Omental fat pad (tissue), 4 donors: ENCODE measurements around the gene PRKAG2.

DNA sequence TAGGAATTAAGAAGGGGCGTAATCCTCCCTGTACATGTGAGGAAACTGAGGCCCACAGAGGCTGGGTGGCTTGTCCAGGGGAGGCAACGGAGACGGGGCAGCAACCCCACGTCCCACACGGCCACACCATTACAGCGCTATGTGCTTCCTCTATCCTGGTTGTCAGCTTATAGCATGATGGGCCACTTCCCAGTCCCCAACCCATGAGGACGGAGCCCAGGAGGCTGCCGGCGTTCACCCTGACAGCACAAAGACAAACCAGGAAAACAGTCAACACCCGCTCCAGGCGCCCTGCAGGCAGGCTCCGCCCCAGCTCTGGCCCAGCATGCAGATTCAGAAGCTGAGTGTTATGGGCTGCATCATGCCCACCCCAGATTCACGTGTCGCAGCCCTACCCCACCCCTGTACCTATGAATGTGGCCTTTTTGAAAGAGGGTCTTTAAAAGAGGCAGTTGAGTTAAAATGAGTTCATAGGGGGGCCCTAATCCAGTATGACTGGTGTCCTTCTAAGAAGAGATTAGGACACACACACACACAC, 14.8 kb downstream of the WDR86 start:
- PRO-cap, result no peak
- RAMPAGE, long total RNA, 4 experiments, result no peak in any of the 4 experiments

GRCh38 chr7:151448120-151448924, 8.4 kb upstream of the CRYGN start:
- PRO-cap, result no peak
- RAMPAGE, long total RNA, 4 experiments, result no peak in any of the 4 experiments

GRCh38 chr7:151508941-151509282, 10.8 kb downstream of the RHEB start:
- PRO-cap, result no peak
- RAMPAGE, long total RNA, 4 experiments, result no peak in any of the 4 experiments

DNA sequence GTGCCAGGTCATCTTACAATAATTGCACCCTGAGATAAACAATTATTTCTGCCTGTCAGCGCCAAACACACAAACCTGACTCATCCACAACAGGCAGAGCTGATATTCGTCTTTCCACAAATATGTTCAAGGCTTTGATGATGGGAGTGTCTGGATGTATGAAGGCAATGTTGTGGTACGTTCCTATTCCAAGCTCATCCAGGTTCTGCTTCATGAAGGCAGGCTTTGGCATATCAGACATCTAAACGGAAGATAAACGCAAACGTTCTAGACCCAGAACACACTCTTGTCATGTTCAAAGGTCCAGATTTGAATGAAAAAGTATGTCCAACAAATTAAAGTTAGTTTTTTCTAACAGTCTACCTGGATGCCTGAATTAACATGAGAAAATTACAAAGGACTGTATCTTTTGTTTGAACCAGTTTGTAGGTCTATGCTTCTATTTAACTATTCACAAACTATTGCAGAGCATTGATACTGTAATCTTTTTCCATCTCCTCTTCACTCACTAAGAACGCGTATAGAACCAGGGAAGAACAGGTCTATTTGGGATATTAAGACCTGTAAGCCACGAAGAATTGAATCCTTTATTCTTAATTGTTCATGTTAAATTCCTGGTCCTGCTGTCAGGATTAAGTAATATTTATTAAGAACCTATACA, 46.1 kb upstream of the RHEB start:
- PRO-cap, result no peak
- RAMPAGE, long total RNA, 4 experiments, result no peak in any of the 4 experiments

DNA sequence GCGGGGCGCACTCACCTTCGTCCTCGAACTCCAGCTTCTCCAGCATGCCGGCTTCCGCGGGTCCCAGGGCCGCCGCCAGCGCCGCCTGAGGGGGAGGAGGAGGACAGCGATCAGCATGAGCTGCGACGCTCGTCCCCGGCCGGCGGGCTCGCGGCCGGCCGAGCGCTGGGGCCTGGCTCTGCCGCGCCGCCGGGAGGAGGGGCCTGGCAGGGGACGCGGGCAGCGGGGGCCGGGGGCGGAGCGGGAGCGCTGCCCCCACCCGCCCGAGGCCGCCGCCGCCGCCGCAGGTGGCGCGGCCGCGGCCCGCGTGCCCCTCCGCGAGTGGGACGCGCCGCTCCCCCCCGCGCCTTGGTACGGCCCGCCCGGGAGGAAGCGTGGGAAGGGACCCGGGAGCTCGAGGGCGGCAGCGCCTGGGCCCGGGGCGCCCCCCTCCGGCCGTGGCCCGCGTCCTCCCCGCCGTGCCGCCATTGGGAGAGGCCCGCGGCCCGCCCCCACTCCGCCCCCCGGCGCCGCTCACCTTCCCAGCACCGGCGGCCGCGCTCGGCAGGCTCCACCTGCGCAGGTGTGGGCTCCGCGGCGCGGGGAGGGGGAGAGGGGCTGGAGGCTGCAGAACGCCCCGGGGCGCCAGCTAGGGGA, 112.5 kb upstream of the RHEB start:
- PRO-cap, result no peak
- RAMPAGE, long total RNA, 4 experiments, result start-site peak on the minus strand in 1 of 4 experiments, centred at position 164 of the sequence, 428 reads per replicate

DNA sequence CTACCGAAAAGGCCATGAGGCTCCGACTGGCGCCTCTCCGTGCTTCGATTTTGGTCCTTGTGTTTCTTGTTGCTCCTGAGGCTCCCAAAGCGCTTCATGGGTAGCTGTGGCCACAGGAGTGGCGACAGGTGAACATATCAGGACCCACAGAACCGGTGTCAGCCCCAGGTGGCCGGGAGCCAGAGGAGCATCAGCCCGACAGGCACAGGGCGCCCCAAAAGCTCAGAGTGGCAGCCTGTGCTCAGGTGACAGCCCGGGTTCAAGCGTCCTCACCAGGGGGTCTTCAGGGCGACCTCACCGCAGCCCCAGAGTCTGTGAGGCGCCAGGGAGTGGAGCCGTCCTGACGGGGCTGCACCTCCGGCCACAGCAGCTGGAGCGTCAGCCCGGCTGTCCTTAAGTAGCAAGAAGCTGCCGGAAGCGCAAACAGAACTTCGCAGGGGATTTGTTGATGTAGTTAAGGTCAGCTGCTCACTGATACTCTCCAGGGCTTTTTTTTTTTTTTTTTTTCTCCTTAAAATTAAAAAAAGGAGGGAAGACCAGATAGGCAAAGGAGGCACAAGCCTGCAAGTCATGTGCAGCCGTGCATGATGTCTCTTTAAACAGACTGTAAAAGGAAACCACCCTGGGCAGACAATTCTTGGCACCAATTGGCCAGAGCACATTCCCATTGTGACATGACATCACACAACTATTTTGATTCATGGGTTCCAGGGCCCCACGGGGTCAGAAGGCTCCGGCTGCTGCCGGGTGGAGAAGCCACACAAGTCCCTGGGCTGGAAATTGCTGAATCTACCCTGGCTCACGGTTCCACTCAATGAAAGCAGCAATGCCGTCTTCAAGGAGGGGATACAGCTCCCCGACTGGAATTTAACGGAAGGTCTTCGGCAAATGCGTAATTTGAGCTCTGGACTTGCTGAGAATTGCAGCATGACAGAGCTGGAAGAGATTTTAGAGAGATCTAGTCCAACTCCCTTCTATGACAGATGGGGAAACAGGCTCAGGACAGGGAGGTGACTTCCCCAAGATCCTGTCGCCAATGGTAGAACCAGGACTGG, 140.7 kb downstream of the PRKAG2 start:
- PRO-cap, result no peak
- RAMPAGE, long total RNA, 4 experiments, result start-site peak on the minus strand in 1 of 4 experiments, centred at position 379 of the sequence, 15 reads per replicate

DNA sequence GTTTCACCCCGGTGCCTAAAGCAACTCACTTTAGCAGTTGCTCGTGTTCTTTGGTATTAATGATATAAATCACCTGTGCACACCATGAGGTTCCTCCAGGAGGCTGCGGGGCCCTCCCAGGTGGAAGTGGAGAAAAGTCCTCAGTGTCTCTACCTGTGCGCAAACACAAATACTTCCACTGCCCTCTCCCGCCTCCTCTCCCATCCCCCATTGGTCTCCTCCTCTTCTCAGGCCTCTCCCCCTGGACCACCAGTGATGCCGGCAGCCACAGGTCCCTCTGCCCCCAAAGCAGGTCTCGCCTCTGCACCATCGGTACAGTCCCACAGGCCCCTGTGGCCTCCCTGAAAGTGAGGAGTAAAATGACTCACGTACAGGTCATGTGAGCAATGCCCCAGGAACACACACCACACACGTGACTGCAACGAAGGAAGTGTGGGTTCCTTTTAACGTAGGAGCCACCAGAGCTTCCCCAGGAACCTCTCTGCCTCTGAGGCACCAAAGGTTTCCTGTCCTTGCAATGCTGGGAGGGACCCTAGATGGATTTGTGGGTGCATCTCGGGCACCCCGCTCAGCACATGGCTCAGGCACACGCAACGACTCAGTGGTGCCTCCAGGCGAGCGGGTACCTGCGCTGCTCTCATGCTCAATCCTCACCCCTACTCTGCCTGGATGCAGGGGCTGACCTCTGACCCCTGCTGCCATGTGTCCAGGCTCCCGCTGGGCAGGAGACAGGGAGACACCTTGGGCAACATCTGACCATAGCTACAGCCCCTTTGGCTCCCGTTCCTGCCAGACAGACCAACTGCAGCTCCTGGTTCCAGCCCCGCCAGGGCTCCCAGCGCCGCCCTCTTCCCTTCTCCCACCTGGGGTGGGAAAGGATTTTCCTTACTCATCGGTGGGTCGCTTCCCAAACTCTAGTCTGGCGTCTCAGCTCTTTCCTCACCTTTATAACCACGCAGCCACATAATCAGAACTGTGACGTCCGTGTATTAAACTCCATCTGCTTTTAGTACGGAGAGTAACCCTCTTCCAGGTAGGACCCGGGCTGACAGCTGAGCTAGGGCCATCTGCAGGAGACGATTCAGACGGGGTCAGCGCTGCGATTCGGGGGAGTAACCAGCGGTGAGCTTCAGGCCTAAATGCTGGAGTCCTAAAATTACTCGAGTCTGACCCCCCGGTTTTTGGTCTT, 120.7 kb downstream of the PRKAG2 start:
- PRO-cap, result no peak
- RAMPAGE, long total RNA, 4 experiments, result no peak in any of the 4 experiments

- PRO-cap, result no peak
- RAMPAGE, long total RNA, 4 experiments, result no peak in any of the 4 experiments
Observed at GRCh38 chr7:151850570-151850819, 26.4 kb downstream of the PRKAG2 start.

DNA sequence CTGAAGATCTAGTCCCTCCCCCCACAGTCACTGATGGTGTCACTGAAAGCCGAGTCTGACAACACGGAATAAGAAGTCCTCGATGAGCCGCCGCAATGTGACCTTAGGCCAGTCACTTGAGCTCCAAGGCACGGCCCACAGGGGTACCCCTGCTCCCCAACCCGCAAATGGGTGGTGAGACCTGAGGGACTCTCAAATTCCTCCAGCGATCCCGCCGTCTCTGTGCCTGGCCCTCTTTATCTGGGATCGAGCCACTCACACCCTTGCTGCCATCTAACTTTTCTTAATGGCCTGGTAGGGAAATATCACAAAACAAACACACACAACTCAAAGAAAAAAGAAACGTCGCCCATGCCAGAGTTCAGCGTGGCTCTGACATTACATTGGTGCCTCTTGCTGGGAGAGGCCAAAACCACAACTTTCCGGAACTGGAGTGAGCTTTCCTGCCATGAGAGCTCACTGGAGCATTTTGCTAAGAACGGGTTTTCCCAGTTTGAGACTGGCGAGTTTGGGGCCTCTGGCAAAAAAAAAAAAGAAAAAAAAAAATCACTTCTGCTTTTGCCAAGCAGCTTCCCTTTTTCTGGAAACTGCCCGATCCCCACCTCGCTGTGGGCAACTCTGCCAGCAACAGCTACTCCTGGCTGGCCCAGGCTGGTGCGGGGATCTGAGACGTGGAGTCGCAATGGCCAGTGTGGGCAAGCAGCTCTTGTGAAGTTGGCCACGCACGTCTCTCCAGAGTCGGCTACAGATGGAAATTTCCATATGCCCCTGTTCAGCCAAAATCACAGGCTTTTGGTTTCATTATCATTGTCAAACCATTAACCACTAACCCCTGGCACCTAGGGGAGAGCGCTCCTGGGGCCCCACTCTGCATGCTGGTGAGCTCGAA, 25.9 kb downstream of the PRKAG2 start:
- PRO-cap, result no peak
- RAMPAGE, long total RNA, 4 experiments, result no peak in any of the 4 experiments

GRCh38 chr7:151864872-151865620, 11.9 kb downstream of the PRKAG2 start:
- PRO-cap, result no peak
- RAMPAGE, long total RNA, 4 experiments, result no peak in any of the 4 experiments

DNA sequence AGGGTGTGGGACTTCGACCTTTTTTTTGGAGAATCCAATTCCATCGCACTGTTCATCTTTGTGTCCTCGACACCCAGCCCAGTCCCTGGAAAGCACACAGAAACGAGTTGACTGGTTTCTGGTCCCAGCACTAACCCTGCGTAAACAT, 9.4 kb downstream of the PRKAG2 start:
- PRO-cap, result no peak
- RAMPAGE, long total RNA, 4 experiments, result no peak in any of the 4 experiments

DNA sequence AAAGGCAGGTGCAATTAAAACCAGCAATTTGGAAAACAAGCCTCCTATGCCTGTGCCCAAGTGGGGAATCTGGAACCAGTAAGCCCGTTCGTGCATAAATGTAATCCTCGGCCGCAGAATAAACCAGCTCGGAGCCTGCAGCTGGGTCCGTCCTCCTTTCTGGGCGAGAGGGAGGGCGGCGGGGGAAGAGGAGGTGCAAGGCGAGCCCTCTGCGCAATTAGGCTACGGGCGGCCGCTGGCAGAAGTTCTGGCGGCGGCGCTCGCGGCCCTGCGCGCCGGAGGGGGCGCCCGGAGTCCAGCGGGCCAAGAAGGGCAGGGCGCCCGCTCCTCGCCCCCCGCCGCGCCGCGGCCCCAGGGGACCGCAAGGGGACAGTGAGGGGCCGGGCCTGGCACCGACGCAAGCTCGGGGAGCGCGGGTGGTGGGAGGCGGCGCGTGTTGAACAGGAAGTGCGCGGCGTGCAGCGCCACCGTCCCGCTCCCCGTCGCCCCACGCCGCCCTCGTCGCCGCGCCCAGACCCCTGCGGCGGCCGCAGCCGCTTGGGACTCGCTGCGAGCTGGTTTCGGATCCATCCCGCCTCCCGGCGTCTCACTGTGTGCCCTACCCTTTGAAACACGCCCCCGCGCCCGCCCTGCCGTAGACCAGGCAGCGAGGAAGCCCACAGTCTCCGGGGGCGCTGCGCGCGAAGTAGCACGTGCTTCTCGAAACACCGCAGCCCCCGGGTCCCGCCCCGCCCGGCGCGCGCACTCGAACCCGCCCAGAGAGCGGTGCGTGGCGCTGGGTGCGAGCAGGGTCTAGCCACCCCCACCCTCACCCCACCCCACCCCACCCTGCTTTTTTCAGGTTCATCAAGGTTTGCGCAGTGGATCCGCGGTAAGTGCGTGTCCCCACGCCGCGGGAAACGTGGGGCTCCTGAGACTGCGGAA, at the start of gene PRKAG2:
Gene PRKAG2, minus strand, starts transcription at position 120 of the 924 bp plus-strand sequence.
- PRO-cap, result no peak
- RAMPAGE, long total RNA, 4 experiments, result start-site peak on the plus strand in 3 of 4 experiments, centred at positions 488 to 659 of the sequence, 6 to 21 reads per replicate; start-site peak on the minus strand in 3 of 4 experiments, centred at positions 116 to 272 of the sequence, 26 to 44 reads per replicate

- PRO-cap, result no peak
- RAMPAGE, long total RNA, 4 experiments, result no peak in any of the 4 experiments
Observed at GRCh38 chr7:151901014-151901484, 24.1 kb upstream of the PRKAG2 start.

DNA sequence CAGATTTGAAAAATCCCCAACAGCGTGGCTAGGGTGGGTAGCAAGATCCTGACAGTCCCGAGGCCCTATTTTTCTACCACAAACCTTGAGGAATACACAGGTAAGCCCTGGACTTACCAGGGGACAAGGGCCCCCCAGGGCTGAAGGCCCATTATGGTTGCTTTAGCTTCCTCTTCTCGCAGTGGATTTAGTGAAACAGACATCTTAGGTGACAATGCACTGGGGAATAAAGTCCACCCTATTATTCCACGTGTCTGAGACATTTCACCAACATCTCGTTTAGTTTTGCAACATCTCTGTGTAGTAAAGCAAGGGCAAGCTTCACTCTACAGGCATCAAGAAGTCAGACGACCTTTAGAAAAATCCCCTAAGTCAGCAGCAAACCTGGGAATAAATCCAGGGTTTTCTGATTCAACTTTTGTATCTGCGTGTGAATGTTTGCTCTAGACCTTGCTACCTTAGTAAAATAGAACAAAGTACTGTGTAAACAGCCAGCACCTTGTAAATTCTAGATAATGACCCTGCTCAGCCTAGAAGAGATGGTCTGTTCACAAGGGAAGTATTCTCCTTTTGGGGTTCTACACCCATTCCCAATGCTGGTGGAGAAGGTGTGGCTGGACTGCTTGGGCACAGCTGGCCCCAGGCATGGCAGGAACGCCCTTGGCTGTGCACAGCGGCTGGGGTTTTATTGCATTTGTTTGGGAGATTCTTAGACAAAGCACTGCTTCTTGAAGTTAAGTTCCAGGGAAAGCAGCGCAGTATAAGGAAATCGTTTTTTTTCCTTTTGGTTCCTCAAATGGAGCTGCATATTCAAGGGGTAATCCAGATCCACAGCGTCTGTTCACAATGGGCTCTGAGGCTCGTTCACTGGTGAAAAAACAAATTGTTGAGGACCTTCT, 38.4 kb upstream of the GALNTL5 start:
- PRO-cap, result no peak
- RAMPAGE, long total RNA, 4 experiments, result no peak in any of the 4 experiments

- PRO-cap, result no peak
- RAMPAGE, long total RNA, 4 experiments, result no peak in any of the 4 experiments
Observed at GRCh38 chr7:151924377-151924957, 31.8 kb upstream of the GALNTL5 start.

- PRO-cap, result no peak
- RAMPAGE, long total RNA, 4 experiments, result no peak in any of the 4 experiments
Observed at GRCh38 chr7:152143144-152143720, 117.8 kb downstream of the GALNT11 start.

DNA sequence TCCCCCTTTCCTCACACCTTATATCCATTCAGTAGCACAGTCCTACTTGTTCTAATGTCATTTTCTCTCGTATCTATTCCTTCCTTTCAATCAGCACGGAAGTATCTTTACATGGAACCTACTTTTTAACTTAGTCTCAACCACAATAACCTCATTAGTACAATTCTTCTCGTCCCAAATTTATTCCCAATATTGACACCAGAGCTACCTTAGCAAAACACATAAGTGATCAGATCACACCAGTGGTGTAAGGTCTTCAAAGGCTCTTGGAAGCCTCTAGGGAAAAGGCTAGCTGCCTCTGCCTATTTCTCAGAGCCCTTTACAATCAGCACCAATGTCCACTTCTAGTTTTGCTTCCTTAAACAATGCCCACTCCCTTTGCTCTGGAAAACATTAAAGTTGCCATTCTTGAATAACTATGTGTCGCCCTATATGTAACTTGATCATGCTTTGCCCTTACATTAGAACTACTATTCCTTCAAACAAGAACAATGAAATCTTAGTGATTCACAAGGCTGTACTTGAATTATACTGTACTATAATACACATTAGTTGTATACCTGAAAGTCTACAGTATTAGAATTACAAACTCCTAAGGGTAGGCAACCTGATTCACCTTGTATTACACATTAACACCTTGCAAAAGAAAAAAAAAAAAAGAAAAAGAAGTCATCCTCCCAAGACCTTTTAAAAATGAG, 166.1 kb downstream of the GALNT11 start:
- PRO-cap, result no peak
- RAMPAGE, long total RNA, 4 experiments, result no peak in any of the 4 experiments

GRCh38 chr7:152220100-152220847, 194.8 kb downstream of the GALNT11 start:
- PRO-cap, result no peak
- RAMPAGE, long total RNA, 4 experiments, result no peak in any of the 4 experiments

- PRO-cap, result no peak
- RAMPAGE, long total RNA, 4 experiments, result no peak in any of the 4 experiments
Observed at GRCh38 chr7:152223945-152224751, 198.7 kb downstream of the GALNT11 start.

DNA sequence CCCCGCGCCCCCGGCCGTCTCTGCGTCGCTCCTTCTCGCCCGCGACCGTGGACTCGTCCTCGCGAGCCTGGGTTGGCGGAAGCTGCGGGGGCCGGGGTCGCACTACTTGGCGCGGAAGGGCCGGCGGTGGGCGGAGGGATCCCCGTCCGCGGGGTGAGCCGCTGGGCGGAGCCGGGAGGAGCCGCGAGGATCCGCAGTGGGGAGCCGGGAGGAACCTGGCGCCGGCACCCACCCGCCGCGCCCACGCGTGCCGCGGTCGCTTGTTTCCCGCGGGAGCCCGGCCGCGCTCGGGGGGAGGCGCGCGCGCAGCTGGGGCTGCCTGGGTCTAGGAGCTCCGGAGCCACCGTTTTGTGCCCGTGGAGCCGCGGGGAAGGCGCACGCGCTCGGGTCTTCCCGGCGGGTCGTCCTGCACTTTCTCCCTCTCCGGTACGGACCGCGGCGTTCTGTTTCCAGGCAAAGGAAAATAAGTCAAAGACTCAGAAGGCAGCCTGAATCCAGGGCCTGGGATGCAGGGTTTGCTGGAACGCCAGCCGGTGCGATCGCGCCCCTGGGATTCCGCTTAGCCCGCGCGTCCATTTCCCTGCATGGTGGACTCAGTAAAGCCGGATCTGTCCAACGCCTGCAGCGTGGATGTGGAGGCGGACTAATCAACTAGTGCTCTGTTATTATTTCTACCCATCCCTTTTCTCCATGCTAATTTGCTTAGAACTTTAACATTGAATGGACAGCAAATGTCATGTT, 28.8 kb upstream of the KMT2C start:
- PRO-cap, result bidirectional peak, plus-strand start at position 217 of the sequence, minus-strand start at position 55 of the sequence
- RAMPAGE, long total RNA, 4 experiments, result no peak in any of the 4 experiments